ENCODE measurements around a stretch of chr2.

DNA sequence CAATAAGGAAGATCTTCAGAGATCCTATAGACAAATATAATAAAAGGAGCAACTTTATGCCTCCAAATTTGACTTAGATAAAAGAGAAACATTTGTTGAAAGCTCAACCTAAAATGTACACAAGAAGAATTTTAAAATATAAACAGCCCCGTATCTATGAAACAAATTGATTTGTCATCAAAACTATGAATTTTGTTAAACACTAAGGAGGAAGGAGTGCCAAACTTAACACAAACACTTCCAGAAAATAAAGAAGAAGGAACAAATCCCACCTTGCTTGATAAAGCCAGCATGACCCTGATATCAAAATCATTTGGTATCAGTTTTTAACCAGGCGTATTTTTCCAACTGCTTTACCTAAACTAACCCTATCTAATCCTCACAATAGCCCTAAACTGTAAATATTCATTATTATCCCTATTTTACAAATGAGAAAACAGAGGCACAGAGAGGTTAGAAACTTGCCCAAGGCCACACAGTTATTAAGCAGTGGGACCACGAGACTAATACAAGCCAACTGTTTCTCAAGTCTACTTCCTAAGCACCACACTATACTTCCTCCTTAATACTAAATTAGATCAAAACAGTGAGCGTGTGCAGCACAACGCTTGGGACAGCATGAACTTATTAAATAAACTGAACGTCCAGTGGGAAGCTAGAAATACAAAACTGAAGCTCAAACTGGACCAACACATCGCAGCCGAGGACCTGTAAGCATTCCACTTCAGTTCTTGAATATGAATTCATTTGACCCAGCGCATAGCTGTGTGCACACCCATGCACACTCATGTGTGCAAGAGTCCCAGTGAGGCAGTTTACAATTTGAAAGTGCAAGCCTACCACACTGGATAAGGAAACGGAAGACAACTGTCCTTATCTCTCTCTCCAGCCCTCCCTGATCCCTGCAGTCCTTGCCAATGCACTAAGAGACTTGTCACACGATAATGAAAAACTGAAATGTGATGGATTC, 186.9 kb upstream of the KLHL29 start:
- PRO-cap: no peak
- RAMPAGE, long total RNA, 2 experiments: no peak in any of the 2 experiments

GRCh38 chr2:23198773-23199358, 186.1 kb upstream of the KLHL29 start:
- PRO-cap: no peak
- RAMPAGE, long total RNA, 2 experiments: no peak in any of the 2 experiments

DNA sequence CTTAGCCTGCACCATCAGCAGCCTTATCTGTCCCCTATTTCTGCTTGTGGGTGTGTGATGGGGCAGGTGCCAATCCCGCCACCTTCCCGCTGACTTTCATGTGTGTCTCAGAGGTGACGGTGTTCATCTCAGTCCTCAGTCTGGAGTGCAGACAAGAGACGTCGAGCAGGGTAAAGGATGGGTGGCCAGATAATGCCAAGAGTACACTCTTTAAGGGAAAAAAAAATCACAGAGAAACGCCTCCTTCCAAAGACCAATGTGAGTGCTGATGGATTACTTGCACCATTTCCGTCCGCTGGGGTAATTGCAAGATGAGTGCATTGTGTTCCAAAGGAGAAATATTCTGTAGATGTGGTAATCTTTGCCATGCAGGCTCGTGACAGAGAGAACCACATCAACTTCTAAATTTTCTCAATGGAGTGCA, 80.9 kb downstream of the KLHL29 start:
- PRO-cap: bidirectional peak, plus-strand start at position 367 of the sequence, minus-strand start at position 191 of the sequence
- RAMPAGE, long total RNA, 2 experiments: no peak in any of the 2 experiments

- PRO-cap: no peak
- RAMPAGE, long total RNA, 2 experiments: no peak in any of the 2 experiments
Measured at GRCh38 chr2:23867112-23867676, 59.7 kb downstream of the ATAD2B start.

DNA sequence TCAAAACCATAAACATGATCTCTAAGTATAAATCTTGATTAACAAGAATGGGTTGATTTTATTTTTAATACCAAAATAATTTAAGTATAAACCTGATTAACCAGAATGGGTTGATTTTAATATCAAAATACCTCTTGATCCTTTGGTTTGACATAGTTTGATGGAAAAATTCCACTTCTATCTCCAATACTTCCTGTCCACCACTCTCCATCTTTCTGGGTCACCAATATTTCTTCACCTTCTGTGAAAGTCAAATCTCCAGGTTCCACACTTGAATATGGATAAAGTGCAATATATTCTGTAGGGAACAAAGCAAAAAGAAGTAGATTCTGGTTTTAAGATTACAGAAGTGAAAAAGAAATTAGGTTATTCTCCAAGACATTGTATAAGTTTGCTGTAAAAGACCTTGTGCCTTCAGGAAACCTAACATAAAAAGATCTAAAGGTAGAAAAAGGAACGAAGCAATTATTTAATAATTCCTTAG, 77.4 kb downstream of the FAM228A start:
- PRO-cap: no peak
- RAMPAGE, long total RNA, 2 experiments: no peak in any of the 2 experiments

GRCh38 chr2:24257673-24258373, 83.0 kb downstream of the FAM228A start:
- PRO-cap: no peak
- RAMPAGE, long total RNA, 2 experiments: no peak in any of the 2 experiments

GRCh38 chr2:24276378-24276992, 83.9 kb downstream of the ITSN2 start:
- PRO-cap: no peak
- RAMPAGE, long total RNA, 2 experiments: no peak in any of the 2 experiments

GRCh38 chr2:24286159-24286499, 74.2 kb downstream of the ITSN2 start:
- PRO-cap: no peak
- RAMPAGE, long total RNA, 2 experiments: no peak in any of the 2 experiments

DNA sequence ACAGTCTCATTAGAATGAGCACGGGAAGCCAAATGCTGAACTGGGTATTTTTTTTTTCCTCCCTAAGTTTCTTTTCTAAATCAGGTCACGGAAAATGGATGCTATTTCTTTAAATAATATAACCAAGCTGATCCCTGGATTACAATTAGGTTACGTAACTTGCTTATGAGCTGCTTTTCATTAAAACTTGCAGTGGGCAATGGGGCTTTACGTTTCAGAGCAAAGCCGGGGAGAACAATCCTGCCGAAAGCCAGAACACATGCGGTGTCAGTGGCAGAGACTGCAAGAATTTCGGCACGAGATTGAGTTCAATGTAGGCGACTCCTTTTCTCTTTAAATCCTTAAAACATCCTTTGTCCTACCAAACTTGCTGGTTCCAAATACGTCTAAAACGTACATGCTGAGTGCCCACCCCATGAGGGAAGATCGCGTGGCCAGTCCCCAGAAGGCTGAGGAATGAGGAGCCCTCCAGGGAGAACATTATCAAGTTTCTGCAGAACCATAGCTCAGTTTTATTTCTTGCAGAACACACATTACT, 36.8 kb upstream of the NCOA1 start:
- PRO-cap: no peak
- RAMPAGE, long total RNA, 2 experiments: no peak in any of the 2 experiments

DNA sequence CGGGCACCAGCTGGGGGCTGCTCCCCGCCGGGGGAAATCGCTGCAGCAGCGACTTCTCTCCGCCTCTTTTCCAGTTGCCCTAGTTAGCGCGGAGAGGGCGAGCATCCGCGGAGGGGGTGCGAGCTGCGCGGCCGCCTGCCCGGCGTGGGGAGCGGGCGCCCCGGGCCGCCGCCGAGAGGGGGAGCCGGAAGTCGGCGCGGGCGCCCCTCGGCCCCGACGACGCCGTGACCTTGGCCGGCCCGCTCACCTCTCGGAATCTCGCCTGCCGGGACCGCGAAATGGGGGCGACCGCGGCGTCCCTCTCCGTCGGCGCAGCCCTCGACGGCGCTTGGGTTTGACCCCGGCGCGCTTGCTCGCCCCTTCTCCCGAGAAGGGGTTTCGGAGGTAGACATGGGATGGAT, 751 bp downstream of the NCOA1 start:
- PRO-cap: bidirectional peak, plus-strand start at position 104 of the sequence, minus-strand start outside the sequence
- RAMPAGE, long total RNA, 2 experiments: no peak in any of the 2 experiments

GRCh38 chr2:24505508-24506159, 14.6 kb downstream of the NCOA1 start:
- PRO-cap: no peak
- RAMPAGE, long total RNA, 2 experiments: no peak in any of the 2 experiments

DNA sequence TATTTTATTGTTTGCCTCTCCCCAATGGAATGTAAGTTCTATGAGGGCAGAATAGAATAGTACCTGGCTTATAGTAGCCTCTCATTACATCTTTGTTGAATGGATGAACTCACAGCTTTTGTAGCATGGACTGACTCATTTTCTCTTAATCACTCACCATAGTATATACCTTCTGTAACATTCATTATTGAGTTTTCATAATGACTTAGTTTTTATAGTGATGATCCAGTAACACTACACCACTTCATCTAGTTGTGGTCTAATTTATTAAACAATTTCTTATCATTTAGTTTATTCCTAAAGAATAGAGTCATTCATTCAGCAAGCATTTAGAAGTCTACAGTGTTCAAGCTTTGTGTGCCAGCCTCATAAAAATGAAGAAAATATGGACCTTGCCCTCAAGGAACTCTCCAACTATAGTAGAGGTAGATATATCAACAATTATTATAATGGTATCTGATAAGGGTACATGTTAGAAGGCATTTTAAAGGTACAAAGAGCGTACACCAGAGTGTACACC, 31.0 kb downstream of the NCOA1 start:
- PRO-cap: no peak
- RAMPAGE, long total RNA, 2 experiments: no peak in any of the 2 experiments

- PRO-cap: no peak
- RAMPAGE, long total RNA, 2 experiments: no peak in any of the 2 experiments
Measured at GRCh38 chr2:24540686-24541161, 49.7 kb downstream of the NCOA1 start.

GRCh38 chr2:24598155-24598632, 107.1 kb downstream of the NCOA1 start:
- PRO-cap: no peak
- RAMPAGE, long total RNA, 2 experiments: no peak in any of the 2 experiments

- PRO-cap: no peak
- RAMPAGE, long total RNA, 2 experiments: no peak in any of the 2 experiments
Measured at GRCh38 chr2:24785703-24786397, 7.3 kb downstream of the PTRHD1 start.

DNA sequence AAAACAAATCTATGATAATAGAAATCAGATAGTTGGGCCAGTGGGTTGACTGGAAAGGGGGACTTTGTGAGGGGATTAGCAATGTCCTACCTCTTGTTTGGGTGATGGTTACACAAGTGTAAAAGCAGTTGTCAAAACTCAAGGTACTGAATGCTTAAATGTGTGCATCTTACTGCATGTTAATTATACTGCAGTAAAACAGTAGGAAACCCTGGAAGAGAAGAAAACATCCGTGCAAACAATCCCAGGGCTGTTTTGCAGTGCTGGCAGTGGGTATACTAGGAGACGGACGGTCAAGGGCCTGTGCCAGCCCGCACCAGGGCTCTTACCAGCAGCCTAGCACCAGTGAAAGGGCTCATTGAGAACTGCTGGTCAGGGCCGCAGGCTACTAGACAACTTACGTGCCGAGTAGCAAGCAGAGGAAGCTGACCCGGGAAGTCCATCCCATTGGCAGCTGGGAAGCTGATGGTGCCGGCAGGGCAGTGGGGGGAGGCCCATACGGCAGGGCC, 20.4 kb downstream of the EFR3B start:
- PRO-cap: unidirectional peak, plus-strand start at position 447 of the sequence
- RAMPAGE, long total RNA, 2 experiments: no peak in any of the 2 experiments

GRCh38 chr2:25313964-25314263, 27.8 kb downstream of the DNMT3A start:
- PRO-cap: no peak
- RAMPAGE, long total RNA, 2 experiments: no peak in any of the 2 experiments

- PRO-cap: no peak
- RAMPAGE, long total RNA, 2 experiments: no peak in any of the 2 experiments
Measured at GRCh38 chr2:25372431-25373016, 30.8 kb upstream of the DNMT3A start.

- PRO-cap: no peak
- RAMPAGE, long total RNA, 2 experiments: no peak in any of the 2 experiments
Measured at GRCh38 chr2:25402428-25402937, 60.8 kb upstream of the DNMT3A start.

- PRO-cap: no peak
- RAMPAGE, long total RNA, 2 experiments: no peak in any of the 2 experiments
Measured at GRCh38 chr2:25558125-25558842, 115.1 kb downstream of the DTNB start.